ENCODE data around the genes CCDC141 and ZNF385B.

GRCh38 chr2:177174360-177174796, 38.2 kb upstream of the HNRNPA3 start:
- RAMPAGE, total RNA = no peak

DNA sequence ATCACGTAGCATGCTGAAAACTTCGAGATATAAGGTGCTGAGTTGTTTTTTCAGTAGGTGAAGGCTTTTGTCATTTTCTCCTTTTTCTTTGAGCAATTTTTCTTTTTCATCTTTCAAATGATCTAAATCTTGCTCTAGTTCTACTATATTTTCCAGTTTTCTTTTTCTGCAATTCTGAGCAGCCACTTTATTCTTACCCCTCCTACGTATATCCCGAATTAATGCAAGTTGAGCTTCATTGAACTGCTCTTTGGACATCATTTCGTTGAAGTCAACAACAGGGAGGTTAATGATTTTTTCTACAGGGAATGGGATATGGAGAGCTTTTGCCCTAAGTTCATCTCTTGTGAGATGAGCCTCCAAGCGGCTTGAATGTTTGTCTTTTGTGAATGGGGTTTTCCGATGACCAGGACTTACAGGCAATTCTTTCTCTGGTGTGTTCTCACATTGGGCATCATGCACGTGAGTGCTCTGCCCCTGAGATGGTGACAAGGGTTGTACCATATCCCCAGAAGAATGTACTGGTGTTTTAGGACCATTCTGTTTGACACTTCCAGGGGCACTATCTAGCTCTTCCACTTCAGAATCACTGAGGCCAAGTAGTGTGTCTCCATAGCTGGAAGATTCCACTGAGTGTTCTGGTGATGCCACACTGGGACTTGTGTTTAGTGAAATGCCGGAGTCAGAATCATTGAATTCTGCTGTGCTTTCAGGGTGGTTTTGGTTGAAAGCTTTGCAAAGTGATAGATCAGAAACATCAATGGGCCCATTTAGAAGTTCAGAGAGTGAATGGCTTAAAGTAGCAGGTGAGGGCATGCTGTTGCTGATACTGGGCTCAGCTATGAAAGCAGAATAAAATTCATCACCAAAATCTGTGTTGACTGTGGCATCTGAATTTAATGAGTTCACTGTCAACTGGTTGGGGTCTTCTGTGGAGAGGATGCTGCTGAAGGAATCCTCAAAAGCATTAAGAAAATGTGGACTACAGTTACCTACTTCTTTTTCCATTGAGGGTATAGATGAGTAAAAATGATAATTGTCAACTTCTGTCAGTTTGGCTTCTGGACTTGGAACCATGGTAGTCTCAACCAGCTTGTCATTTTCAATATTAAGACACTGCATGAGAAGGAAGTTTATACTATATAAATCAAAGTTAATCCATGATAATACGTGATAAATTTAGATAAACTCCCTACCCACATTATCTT, 18.7 kb downstream of the HNRNPA3 start:
- RAMPAGE, total RNA = no peak

DNA sequence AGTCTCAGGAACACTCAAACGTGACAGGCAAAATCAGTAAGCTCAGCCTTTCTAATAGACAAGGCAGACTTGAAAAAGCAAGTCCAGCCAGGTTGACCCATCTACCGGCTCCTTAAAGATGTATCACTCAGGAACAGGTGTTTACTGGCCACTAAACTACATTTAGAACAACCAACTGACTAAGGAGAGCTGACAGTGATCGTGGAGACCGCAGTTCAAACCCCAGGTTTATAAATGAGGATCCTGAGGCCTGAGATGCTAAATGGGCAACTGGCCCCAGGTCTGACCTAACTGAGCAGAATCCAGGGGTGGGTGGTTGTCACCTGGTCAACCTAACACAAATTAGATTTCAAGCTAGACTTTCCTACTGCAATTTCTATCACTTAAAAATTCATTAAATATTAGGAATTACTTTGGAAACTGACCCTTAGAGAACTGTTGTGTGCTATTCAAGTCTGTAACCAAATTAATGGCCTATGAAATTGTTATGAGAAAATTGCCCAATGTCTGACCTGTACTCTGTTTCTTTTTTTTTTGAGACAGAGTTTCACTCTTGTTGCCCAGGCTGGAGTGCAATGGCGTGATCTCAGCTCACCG, 16.5 kb downstream of the NFE2L2 start:
- RAMPAGE, total RNA = no peak

DNA sequence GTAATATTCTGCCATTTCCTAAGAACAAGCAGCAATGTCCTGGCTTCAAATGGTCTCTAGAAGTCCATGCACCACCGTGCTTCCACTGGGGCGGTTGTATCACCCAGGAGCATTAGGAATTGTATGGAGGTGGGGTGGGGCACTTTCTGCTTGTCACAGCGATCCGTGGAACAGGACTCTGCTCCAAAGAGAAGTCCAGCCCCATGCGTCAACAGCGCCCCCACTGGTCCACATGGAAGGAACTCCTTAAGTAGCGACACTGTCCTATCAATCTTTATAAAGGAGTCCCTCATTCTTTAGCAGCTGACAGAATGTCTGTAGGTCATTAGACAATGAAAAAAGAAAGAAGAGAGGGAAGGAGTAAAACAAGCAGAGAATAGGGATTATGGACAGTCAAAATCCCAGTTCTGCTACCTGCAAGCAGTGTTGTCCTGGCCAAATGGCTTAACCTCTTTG, 10.1 kb downstream of the NFE2L2 start:
- RAMPAGE, total RNA = no peak

DNA sequence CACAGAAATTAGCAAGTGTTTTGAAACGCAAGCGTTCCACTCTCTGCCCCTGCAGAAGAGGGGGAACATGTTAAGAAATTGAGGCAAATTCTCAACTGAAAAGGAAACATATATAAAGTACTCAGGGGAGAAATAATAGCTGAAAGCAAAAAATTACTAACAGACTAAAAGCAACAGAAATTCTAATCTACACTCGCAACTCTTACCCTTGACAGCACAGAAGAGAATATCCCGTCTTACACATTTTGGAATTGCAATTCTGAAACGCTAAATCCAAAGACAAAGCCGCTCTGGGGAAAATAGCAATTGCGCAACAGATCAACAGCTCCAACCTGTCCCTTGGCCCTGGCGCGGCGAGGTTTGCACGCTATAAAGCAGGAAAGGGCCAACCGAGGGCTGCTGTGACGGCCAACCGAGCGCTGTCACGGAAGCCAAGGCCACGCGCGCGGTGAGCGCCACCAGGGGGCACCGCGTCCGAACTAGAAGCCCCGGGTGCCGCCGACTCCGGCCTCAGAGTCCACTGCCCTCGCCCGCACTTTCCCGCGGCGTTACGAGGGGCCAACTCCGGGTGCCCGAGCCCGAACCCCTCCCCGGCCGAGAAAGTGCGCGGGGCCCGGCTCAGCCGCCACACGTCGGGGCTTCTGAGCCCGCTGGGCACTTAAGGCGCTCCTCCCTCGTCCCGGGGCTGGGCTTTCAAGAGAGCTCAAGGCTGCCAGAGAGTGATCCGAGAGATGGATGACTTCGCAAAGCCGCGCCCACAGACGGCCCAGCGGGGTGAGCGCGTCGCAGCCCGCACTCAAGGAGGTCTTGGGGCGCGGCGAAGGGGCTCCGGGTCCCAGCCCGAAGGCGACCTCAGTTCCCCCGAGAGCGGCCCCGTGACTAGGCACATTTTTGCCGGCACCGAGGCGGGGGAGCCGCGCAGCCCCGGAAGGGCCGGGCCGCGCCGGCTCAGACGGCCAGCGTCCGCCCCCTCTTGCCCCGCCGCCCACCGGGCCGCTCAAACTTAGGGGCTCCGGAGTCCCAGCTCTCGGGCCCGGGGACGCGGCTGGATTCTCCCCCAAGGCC, 998 bp downstream of the NFE2L2 start:
- RAMPAGE, total RNA = no peak

- RAMPAGE, total RNA = no peak
Observed at GRCh38 chr2:177679875-177680192, 61.3 kb upstream of the TTC30A start.

DNA sequence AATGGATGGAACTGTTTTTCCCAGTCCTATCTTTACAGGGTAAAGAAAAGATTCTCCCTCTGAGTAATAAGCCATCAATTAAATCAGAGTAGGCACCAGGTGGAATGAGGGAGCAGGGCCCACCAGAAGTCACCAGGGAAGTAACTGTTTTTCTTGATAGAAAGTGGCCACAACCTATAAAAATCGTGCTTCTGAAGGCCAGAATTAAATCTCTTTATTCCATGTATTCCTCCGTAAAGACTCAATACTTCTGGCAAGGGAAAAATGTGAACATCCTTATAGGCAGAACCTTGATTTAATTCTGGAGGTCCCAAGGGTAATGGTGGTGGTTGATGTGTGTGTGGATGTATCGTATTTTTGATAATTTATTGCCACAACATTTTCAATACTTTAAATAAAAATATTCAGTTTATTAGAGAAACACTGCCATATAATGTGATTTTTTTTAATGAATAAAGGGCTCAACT, 667 bp downstream of the FKBP7 start:
- RAMPAGE, total RNA = no peak

- RAMPAGE, total RNA = no peak
Observed at GRCh38 chr2:178572231-178572709, 92.0 kb downstream of the PLEKHA3 start.

- RAMPAGE, total RNA = no peak
Observed at GRCh38 chr2:178727579-178727944, 79.7 kb downstream of the TTN start.

GRCh38 chr2:179049001-179050406, at the start of gene CCDC141:
Gene CCDC141 (minus strand): TSS chr2:179050137.
- RAMPAGE, total RNA = no peak

DNA sequence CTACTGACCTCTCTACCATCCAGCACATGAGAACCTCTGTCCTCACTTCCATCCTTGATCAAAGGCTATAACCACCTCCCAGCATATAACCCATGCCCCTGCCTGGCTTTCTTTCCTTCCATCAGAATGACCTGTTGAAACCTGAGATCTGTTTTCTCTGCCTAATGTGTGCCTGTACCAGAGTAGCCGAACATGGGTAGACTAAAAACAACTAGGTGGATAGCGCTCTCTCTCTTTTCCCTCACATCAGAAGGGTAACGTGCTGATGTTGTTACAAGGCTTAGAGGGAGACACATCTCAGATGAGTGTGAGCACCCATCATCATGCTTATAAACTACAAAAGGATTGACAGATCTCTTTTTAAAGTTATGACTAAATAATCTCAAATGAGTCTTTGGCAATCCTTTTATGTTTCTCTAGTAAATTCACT, 75.4 kb upstream of the CCDC141 start:
- RAMPAGE, total RNA = no peak

- RAMPAGE, total RNA = no peak
Observed at GRCh38 chr2:179127152-179127489, 77.2 kb upstream of the CCDC141 start.

DNA sequence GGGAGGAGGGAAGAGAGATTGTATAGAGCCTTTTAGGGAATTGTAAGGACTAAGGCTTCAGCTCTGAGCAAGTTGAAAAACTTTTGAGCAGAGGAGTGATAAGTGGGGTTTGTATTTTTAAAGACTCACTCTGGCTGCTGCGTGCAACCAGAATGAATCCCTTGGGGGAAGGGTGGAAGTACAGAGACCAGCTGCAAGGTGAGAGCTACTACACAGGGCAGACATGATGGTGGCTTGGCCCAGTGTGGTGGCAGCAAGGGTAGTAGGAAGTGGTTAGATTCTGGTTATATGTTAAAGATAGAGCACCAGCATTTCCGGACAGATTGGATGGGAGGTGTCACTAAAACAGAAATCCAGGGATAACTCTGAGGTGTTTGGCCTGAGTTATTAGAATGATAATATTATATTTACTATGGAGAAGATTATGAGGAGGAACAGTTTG, 10.1 kb upstream of the SESTD1 start:
- RAMPAGE, total RNA = no peak

DNA sequence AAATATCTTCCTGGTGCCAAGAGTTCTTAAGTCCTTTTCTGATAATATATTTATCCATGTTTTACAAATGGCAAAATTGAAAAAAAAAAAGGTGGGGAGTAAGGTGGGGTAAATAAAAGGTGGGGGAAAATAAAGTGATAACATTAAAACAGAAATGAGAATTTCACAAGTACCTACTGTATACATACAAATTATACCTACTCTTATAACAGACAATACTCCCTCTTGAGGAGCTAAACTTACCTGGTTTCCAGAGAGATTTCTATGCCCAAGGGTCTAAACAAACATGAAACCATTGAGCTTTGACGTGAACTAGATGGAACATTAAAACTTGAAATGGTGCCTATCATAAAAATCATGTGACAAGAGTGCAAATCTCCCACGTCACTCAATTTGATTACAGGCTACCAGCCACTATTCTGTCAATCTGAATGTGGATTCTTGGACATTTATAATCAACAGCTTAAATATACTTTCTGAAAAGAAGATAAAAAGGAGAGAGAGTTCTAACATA, 297.0 kb upstream of the SESTD1 start:
- RAMPAGE, total RNA = no peak

- RAMPAGE, total RNA = no peak
Observed at GRCh38 chr2:179860719-179861725, at the start of gene ZNF385B. Gene ZNF385B (minus strand): TSS chr2:179861612.

- RAMPAGE, total RNA = no peak
Observed at GRCh38 chr2:180056620-180057300, 49.7 kb upstream of the CWC22 start.

GRCh38 chr2:180722998-180723197, 257.5 kb upstream of the UBE2E3 start:
- RAMPAGE, total RNA = no peak

- RAMPAGE, total RNA = no peak
Observed at GRCh38 chr2:181311926-181312148, 145.3 kb upstream of the ITGA4 start.

DNA sequence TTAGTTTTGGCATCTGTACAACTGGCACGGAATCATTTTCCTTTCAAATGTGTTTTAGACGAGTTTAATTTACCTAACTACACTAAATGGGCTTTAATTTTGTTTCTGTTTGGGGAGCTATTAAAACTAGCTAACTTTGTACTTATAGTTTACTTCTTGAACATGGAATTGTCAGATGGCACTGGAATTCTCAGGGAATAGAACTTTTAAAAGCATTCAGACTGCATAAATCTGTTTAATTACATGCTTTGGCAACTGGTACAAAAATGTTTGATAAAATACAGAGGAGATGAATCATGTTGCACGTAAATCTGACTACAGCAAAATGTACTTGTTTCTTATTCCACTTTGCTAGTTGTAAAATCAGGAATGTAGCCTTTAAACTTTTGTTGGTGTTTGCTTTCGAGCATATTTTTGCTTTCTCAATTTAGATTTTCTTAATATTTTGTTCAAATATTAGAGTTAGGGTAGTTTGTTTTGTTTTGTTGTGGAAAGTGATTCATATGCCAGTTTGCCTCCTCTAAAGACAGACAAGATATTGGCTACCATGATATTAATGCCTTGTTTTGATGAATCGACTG, 1.6 kb downstream of the ITPRID2 start:
- RAMPAGE, total RNA = no peak

DNA sequence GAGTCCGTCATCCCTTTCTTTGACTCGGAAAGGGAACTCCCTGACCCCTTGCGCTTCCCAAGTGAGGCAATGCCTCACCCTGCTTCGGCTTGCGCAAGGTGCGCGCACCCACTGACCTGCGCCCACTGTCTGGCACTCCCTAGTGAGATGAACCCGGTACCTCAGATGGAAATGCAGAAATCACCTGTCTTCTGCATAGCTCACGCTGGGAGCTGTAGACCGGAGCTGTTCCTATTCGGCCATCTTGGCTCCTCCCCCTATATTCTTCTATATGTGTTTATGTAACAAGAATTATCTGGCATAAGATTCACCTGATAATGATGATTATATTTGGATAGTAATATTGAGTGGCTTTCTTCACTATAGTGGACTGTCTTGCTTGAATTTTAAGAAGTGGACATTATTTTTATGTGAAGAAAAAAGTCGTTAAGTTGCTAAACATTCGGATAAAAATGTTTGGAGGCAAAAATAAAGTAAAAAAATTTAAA, 45.4 kb downstream of the PPP1R1C start:
- RAMPAGE, total RNA = no peak